Islet of Langerhans (tissue), 1 donor: ENCODE results near the genes DNAJB1, OR7C2 and OR10H3.

- RRBS, result no CpG with 5 or more reads among the region's 20 CpGs
Measured at GRCh38 chr19:14482336-14483027, 7.3 kb upstream of the PTGER1 start.

GRCh38 chr19:14517761-14518548 is at the start of gene DNAJB1:
DNAJB1 (minus strand) TSS chr19:14518397.
- RRBS, result 3% methylated on average over 27 of the region's 104 CpGs

- RRBS, result 88% methylated on average over 4 of the region's 16 CpGs
Measured at GRCh38 chr19:14553297-14553747, 18.5 kb downstream of the NDUFB7 start.

- RRBS, result 6% methylated on average over 8 of the region's 18 CpGs
Measured at GRCh38 chr19:14556481-14557156, 15.2 kb downstream of the NDUFB7 start.

- RRBS, result no CpG with 5 or more reads among the region's 6 CpGs
Measured at GRCh38 chr19:14622026-14622516, 39.2 kb downstream of the CLEC17A start.

- RRBS, result no CpG with 5 or more reads among the region's 5 CpGs
Measured at GRCh38 chr19:14941258-14941608, at the start of gene OR7C2. OR7C2 (plus strand) TSS chr19:14941489.

DNA sequence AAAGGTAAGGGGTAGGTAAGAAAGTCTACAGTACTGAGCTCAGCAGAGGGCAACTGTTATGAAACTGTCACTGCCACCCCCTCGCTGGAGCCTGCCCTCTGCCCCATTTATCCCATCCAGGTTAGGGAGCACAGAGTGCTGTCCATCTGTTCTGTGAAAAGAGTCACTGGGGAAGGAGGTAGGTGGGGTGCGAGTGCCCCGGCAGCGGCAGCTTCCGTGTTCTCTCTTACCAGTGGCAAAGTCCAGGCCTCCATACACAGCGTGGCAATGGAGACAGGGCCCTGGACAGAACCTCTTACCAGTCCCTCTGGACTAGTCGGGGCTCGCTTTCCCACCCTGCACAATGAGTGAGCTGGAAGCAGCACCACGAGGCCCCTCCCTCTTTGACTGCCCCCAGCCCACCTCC is 1.1 kb downstream of the ILVBL start:
- RRBS, result no CpG with 5 or more reads among the region's 9 CpGs

DNA sequence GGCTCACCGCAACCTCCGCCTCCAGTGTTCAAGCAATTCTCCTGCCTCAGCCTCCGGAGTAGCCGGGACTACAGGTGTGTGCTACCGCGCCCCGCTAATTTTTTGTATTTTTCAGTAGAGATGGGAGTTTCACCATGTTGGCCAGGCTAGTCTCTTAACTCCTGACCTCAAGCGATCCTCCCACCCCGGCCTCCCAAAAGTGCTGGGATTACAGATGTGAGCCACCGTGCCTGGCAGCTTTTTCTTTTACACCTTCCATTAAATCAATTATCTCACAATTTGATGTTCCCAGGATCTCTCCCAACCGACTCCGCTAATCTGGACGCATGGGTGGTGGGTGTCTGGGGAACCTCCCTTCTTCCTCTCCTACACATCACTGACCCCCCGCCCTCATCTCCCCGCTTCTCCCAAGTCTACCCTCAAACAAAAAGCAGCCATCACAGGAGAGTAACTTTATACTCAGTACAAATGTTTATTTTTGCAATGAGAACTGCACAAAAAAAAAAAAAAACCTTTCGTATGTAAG is 2.9 kb upstream of the EPHX3 start:
- RRBS, result no CpG with 5 or more reads among the region's 16 CpGs

- RRBS, result 100% methylated on average over 1 of the region's 24 CpGs
Measured at GRCh38 chr19:15254951-15255660, 22.9 kb upstream of the EPHX3 start.

GRCh38 chr19:15271205-15271806 is 39.1 kb upstream of the EPHX3 start:
- RRBS, result no CpG with 5 or more reads among the region's 12 CpGs

DNA sequence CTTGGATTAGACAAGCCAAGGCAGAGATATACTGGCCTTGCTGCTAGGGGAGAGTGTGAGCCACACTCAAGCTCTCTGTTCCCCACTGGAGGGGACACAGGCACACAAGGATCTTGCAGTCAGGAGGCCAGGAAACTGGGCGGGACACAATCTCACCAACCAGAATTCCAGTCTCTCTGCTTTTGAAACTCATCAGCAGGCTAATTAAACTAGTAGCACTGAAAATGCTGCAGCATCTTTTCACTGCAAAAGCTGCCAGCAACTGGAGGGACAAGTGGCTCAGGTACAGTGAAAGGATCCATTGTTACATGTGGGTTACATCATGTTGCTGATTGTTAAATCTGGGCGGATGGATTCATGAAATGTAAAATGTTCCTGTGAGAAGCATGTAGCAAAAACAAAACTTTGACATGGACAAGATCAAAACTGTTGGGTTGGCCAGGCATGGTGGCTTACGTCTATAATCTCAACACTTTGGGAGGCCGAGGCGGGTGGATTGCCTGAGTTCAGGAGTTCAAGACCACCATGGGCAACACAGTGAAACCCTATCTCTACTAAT is 49.1 kb upstream of the EPHX3 start:
- RRBS, result no CpG with 5 or more reads among the region's 5 CpGs

DNA sequence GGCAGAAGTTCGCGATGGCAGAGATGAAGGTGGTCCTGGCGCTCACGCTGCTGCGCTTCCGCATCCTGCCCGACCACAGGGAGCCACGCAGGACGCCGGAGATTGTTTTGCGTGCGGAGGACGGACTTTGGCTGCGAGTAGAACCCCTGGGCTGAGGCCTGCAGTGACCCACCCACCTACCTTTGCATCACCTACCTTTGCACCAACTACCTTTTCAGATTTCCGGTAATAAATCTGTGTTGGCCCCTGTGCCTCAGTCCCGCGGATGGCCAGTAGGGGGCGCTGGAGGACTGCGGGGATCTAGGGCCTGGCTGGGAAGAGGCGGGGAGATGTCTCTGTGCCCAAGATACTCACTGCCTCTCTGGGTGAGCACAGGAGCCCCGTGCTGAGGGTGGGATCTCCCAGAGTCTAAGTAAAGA is 11.5 kb upstream of the CYP4F3 start:
- RRBS, result no CpG with 5 or more reads among the region's 21 CpGs

DNA sequence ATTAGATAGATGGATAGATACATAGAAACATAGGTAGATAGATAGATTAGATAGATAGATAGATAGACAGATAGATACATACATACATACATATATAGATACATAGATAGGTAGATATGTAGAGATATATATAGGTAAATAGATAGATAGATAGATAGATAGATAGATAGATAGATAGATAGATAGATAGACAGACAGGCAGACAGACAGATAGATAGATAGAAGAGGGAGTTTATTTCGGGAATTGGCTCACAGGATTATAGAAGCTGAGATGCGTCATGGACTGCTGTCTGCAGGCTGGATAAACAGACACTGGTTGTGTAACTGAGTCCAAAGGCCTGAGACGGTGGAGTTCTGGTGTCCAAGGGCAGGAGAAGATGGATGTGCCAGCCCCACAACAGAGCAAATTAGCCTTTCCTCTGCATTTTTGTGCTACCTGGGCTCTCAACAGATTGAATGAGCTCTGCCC is 2.6 kb downstream of the CYP4F3 start:
- RRBS, result no CpG with 5 or more reads among the region's 3 CpGs

GRCh38 chr19:15737650-15738099 is at the start of gene OR10H3:
OR10H3 (plus strand) TSS chr19:15737985.
- RRBS, result no CpG with 5 or more reads among the region's 4 CpGs

GRCh38 chr19:15835663-15836599 is 20.5 kb upstream of the OR10H1 start:
- RRBS, result no CpG with 5 or more reads among the region's 29 CpGs

GRCh38 chr19:16117797-16118031 is 6.0 kb downstream of the RAB8A start:
- RRBS, result no CpG with 5 or more reads among the region's 6 CpGs

GRCh38 chr19:16139507-16140402 is 3.7 kb upstream of the HSH2D start:
- RRBS, result no CpG with 5 or more reads among the region's 18 CpGs

GRCh38 chr19:16216876-16217515 is 19.3 kb downstream of the AP1M1 start:
- RRBS, result no CpG with 5 or more reads among the region's 10 CpGs

GRCh38 chr19:16315782-16316541 is 8.7 kb upstream of the KLF2 start:
- RRBS, result no CpG with 5 or more reads among the region's 13 CpGs

- RRBS, result 71% methylated on average over 11 of the region's 32 CpGs
Measured at GRCh38 chr19:16371142-16372416, 47.0 kb downstream of the KLF2 start.